AG08470 (cell line): ENCODE measurements around a stretch of chr16.

- RRBS: no CpG with 5 or more reads among the region's 15 CpGs
Measured at GRCh38 chr16:84663365-84664416, 15.4 kb downstream of the KLHL36 start.

- RRBS: no CpG with 5 or more reads among the region's 10 CpGs
Measured at GRCh38 chr16:84732699-84733541, 33.1 kb downstream of the USP10 start.

DNA sequence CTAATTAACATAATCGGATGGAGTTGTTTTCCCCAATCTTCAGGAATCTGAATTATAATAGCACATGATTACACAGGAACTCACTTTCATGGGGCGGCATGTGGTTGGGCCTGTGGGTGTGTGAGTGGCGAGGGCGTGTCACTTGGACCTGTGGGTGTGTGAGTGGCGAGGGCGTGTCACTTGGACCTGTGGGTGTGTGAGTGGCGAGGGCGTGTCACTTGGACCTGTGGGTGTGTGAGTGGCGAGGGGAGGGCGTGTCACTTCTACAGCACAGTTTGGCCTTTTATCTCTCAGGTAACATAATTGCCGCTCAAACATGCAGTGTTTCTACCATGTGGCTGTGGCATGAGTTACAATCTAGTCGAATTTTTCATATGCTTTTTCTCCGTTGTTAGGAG lies 36.1 kb downstream of the USP10 start:
- RRBS: no CpG with 5 or more reads among the region's 13 CpGs

DNA sequence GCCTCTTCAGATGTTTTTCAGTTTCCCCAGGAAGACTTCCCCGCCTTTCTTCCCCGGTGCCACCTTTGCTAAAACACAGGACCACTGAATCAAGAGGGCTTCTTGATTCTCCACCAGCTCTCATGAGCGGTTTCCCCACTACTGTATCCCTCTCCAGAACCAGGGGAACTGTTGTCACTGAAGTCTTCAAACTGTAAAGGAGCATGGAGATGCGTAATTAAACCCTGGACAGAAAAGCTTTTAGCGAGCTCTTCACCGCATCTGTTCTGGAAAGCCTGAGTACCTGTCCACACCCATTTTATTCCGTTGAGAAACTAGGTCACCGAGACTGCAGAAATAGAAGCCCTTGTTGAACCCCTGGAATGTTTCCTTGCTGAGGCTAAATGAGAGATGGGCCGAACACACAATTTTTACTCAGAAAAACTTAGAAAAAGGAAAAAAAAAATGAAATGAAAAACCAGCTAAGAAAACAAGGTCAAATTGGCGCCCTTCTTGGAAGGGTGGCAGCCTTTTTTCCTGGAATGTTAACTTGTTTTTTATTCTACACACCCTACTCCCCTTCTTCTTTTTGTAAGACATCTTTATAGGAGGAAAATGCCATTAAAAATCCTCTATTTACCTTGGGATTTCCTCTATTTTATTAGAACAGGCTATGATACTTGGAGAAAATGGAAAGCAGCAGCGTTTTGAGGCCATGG lies 52.7 kb upstream of the CRISPLD2 start:
- RRBS: no CpG with 5 or more reads among the region's 11 CpGs

DNA sequence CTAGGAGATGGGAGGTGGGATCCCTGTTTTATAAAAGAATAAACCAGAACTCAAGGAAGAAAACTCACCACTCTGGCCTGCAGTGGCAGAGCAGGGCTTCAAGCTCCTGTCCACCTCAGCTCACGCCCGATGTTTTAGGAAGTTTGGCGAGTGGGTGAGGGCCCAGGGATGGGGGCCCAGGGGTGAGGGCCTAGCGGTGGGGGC lies 43.8 kb upstream of the CRISPLD2 start:
- RRBS: no CpG with 5 or more reads among the region's 4 CpGs

DNA sequence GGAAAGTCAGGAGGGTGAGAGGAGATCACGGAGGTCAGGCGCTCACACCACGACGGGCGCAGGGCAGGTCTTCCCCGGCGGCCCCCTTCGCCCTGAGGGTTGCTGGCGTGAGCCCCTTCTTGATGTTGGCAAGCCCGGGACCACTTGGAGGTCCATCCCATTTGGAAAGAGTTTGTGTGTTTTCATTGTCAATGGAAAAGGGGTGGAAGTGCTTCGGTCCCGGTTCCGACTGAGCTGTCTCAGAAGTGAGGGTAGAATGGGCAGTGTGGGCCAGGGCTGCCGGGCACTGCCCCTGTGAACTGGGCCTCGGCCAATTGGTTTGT lies 14.3 kb downstream of the CRISPLD2 start:
- RRBS: 86% methylated on average over 6 of the region's 15 CpGs

- RRBS: no CpG with 5 or more reads among the region's 27 CpGs
Measured at GRCh38 chr16:84868954-84869792, 49.4 kb downstream of the CRISPLD2 start.

- RRBS: no CpG with 5 or more reads among the region's 18 CpGs
Measured at GRCh38 chr16:84882922-84883946, 63.4 kb downstream of the CRISPLD2 start.

GRCh38 chr16:84888814-84889446 lies 69.1 kb downstream of the CRISPLD2 start:
- RRBS: no CpG with 5 or more reads among the region's 16 CpGs

DNA sequence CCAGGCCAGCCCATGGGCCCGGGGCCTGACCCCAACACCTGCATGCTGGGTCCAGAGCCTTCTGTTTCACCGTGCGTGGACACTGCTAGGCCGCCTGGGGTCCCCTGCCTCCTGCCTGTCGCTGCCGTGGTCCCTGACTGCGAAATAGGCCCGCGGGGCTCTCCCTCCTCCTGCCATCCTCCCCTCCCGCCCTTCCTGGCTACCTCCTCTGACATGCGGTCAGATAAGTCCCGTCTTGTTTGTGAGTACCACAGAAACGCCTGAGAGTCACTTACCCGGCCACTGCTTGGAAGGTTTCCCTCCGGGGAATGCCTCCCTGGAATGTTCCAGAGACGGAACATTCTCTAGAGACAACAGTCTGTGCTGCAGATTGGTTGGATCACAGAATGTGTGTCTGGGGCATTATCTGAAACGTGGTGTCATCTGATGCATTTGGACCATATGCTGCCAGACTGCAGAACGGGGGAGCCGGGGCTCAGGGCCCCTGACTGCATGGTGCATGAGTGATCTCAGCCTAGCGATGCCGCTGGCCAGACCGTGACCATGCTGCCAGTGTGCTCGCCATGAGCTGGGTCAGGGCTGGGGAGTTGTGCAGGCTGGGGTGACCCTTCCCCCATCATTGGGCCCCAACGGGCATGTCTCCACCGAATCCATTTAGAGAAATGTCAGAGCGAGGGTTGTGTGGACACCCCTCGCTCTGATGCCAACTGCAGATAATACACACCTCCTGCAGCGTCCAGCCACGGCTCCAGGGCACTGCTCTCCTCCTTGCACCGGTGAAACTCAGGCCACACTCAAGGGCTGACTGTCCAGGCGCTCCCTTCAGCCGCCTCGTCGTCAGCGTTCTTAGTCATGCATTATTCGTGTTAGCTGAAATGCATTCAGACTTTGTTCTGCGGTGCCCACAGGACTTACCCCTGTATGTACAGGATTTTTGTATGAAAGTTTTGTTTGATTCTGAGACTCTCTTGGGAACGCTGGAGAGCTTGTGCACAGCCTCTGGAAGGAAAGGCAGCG lies 22.5 kb downstream of the CIBAR2 start:
- RRBS: no CpG with 5 or more reads among the region's 39 CpGs

DNA sequence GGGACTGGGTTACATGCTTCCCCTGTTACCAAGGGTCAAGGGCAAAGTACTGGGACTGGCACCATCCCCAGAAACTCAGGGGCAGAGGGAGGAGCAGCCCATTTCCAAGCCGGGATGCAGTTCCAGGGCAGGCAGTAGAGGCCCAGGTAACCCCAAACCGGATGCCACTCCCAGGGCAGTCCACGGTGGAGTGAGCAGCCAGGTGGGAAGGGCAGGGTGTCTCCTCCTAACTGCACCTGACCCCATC lies 24.7 kb upstream of the CIBAR2 start:
- RRBS: no CpG with 5 or more reads among the region's 3 CpGs

DNA sequence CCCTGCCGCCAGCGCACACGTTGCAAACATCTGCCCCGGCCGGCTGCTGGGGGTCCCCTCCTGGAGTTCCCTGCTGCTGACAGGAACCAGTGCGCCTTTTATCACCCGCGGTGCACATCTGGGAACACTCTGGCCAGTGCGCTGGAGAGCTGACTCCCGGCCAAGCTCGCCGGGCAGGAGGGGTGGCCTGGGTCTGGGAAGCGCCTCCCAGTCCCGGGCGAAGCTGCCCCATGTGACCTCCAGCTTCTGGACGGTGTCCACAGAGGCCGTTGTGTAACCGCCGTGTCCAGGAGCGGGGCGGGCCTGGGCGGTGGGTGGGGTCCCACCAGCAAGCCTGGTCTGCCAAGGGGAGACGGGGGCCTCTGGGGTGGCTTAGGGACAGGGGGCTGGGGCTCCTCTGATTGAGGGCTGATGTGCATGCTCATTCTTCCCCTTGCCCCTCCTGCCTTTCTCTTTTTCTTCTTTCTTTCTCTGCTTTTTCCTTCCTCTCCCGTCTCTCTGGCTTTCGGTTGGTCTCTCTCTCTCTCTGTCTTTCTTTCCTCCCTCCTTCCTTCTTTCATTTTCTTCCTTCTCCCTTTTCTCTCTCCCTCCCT lies 25.2 kb upstream of the CIBAR2 start:
- RRBS: 8% methylated on average over 7 of the region's 25 CpGs

- RRBS: no CpG with 5 or more reads among the region's 9 CpGs
Measured at GRCh38 chr16:85151680-85152090, 39.4 kb upstream of the CIBAR2 start.

DNA sequence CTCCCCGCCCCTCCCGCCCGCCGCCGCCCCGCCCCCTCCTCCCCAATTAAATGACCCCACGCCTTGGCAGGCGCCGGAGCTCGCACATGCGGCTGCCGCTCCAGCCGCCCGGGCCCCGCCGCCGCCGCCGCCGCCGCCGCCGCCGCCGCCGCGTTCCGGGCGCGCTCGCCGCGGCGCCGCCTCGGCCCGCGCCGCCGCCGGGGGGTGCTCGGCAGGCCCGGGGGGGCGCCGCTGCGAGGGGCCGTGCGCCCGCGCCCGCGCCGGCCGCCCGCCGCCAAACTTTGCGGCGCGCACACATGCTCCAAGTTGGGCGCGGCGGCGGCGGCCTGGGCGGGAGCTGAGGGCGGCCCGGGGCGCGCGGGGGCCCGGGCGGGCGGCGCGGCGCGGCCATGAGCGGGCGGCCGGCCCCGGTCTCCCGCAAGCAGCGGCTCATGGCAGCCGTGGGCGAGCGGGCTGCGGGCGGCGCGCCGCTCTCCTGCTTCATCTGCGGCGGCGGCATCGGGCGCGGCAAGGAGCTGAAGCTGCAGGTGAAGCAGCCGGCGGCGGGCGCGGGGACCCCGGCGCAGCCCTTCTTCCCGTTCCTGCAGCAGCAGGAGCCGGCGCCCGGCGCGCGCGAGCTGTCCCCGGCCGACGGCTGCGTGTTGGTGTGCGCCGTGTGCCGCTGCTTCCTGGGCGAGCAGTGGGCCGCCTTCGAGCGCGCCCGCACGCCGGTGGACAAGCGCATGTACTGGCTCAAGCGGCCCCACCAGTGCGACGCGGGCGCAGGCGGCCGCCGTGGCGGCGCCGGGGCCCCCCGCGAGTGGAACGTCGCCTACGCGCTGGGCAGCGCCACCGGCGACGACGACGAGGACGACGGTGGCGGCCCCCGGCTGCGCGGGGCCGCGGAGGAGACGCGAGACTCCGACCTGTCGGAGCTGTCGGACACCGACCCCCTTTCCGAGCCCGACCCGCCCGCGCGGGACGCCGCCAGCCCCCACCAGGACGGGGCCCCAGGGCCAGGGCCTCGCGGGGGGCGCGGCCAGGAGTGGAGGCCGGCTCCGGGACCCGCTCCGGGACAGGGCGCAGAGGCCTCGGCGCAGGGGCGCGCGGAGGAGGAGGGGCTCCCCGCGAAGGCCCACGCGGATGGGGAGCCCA lies 57.2 kb upstream of the CIBAR2 start:
- RRBS: 4% methylated on average over 96 of the region's 192 CpGs

DNA sequence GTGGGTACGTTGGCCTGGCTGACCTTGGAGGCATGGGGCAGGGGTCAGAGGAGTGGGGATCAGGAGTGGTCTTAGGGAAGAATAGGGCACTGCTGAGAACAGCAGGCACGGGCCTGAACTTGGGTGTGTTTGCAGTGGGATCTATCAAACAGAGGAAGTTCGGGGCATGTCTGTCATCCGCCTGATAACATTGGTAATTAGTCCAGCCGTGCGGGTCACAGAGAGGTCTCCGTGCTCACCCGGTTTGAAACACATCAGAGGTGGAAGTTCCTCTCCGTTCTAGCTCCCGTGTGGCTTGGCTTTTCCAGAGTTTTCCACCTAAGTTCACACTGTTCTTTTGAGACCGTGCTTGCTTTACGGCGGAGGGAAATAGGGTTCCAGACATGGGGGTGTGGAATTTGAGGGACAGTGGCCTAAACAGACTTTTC lies 59.7 kb upstream of the CIBAR2 start:
- RRBS: no CpG with 5 or more reads among the region's 13 CpGs

DNA sequence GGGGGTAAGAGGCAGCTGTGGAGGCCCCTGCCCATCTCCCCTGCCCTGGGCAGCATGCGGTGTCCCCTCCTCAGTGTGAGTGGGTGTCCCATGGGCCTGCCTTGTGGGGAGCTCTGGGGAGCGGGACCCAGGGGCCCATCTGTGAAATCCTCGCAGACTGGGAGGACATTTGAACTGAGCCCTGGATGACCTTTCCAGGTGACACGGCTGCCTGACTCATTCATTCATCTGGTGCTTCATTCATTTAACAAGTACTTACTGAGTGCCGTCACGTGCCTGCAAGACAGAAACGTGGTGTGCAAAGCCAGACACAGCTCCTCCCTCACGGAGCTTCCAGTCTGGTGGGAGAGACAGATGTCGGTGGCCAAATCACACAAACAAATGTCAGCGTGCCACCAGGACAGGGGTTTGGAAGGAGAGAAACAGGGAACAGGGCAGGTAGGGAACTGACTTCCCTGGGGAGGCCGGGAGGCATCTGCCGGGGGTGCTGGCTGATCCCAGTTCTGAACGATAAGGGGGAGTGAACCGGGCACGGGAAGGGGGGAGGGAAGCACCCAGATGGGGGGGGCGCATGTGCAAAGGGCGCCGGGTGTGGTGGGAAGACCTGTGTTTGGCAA lies 93.5 kb upstream of the CIBAR2 start:
- RRBS: 46% methylated on average over 6 of the region's 18 CpGs

DNA sequence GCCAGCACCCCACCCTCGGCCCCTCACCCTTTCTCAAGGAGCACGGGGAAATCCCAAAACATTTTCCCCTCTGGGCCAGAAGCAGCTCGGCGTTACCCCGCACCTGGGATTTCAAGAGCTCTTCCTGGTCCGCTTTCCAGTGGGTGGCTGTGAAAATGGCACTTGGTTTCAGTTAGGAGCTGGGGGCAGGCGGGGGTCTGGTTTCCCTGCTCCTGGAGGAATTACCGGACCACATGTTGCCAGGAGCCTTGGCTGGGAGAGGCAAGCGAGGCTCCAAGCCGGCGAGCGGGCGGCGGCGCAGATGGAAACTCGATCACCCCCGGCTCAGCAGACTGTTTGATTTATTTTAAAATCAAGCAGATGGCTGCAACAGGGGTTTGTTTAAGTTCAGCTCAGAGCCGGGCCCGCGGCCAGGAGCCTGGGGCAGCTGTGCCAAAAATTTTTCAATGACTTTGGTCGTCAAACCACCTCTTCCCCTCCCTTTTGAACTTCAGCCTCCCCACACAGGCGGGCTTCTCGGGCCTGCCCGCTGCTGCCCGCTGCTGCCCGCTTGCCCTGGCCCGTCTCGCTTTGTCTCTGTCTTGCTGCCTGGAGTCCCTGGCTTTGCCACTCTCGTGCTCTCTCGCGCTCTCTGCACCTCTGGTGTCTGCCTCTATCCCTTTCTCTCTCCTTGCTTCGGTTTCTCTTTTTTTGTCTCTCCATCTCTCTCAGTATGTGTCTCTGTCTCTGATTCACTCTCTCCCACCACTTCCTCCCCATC lies 108.0 kb upstream of the CIBAR2 start:
- RRBS: 2% methylated on average over 10 of the region's 32 CpGs

DNA sequence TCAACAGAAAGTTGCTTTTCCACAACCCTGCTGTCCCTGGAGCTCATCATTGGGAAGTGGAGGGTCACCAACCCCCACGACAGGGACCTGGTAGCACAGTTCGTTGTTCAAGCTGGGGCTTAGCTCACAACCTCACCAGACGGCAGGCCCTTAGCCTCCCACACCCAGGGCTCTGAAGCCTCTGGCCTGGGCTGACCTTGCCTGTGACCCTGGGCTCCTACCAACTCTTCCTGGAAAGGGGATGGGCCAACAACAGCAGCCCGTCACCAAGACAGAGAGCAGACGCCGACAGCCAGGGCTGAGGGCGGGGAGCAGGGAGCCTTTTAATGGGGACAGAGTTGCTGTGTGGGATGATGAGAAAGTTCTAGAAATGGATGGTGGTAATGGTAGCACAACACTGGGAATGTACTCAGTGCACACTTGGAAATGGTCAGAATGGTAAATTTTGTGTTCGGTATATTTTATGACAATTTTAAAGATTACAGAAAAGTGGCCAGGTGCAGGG lies 243.0 kb upstream of the CIBAR2 start:
- RRBS: no CpG with 5 or more reads among the region's 8 CpGs

DNA sequence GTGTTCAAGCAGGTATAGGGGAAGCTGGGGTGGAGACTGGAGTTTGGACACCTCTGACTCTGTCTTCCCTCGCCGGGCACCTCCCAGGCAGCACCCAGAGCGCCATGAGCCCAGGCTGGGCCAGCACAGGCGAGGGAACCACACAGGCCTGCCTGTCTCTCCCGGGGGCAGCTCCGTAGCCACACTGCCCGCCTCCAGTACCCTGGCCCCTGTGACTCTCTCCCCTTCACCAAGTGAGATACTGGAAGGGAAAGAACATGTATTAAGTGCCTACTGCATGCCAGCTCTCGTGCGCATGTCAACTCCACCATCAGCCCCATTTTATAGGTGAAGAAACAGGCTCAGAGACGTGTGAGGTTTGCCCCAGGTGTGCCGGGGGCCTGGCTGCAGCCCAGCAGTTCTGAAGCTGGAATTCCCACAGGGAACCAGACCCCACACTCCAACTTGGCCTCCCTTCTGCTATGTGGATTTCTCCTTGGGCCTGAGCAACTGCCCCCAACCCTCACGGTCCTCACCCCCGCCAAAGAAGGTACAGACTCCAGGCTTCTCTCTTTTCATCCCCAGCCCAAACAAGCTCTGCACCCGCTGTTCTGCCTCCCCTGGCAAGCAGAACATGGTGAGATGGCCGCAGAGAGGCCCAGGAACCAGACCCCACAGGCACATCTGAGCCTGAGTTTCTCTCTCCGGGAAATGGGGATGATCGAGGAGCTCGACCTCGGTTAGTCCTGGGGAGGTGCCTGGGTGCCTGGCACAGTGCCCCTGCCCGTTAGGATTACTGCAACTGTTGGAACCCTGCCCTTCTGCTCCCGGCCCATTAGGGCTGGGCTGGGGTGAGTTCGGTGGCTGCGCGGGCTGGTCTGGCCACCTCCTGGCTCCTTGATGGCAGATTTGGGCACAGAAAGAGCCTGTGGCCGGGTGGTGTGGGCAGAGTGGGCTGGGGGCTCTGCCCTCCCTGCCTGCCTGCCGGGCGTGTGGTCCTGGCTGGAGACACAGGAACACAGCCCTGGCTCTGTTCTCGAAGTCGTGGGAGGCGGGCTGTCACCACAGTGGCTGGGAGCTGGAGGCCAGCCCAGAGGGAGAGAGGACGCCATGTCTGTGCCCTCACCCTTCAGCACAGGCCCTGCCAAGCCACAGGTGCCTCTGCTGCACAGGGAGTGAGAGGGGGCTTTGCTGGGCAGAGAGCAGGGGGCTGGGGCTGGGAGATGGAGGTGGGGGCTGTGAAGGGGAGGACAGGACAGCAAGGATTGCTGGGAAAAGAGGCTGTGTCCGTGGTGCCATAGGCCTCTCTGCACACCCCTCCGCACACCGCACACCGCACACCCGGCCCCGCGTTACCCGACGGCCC lies 237.1 kb upstream of the GSE1 start:
- RRBS: 49% methylated on average over 6 of the region's 40 CpGs

- RRBS: 5% methylated on average over 2 of the region's 32 CpGs
Measured at GRCh38 chr16:85422003-85422884, 190.9 kb upstream of the GSE1 start.